Cardiac ventricle fibroblast (primary cell): Measurements from ENCODE around the genes RPS29, SOS2, L2HGDH and ABHD12B.

DNA sequence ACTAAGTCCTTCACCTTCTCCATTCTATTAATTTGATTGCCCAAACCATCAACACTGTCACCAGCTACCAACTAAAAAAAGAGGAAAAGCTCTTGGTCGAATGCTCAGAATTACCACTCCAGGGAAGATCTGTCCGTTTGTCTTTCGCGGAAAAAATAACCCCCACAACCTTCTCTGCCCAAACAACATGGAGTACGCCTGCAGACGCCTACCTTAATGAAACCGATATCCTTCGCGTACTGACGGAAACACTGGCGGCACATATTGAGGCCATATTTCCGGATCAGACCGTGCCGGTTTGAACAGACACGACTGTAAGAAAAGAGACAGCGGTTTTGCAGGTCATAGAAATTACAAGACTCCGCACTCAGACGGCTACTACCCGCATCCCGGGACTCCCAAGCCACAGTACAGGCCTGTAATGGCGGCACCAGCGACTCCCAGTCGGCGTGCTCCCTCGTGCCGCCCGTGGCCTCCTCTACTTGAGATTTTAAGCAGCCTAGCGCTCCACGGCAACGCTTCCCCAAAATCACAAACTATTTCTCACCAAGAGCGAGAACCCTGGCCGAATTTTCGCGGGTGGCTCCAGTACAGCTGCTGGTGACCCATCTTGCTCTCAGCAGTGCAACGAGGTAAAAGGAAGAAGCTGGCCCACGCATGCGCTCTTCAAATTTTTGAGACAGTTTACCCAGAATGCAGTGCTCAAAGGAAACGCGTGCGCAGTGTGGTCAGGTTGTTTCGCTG, at the start of gene RPS29:
Gene RPS29, minus strand, starts transcription at position 643 of the 744 bp plus-strand sequence.
- RAMPAGE, long total RNA: no peak

GRCh38 chr14:49621450-49622064, 958 bp downstream of the MGAT2 start:
- RAMPAGE, long total RNA: no peak

- RAMPAGE, long total RNA: no peak
Measured at GRCh38 chr14:49777576-49778266, 9.8 kb downstream of the KLHDC2 start.

GRCh38 chr14:49833283-49833729, 19.3 kb downstream of the NEMF start:
- RAMPAGE, long total RNA: no peak

- RAMPAGE, long total RNA: no peak
Measured at GRCh38 chr14:50010809-50011245, 105.5 kb downstream of the VCPKMT start.

DNA sequence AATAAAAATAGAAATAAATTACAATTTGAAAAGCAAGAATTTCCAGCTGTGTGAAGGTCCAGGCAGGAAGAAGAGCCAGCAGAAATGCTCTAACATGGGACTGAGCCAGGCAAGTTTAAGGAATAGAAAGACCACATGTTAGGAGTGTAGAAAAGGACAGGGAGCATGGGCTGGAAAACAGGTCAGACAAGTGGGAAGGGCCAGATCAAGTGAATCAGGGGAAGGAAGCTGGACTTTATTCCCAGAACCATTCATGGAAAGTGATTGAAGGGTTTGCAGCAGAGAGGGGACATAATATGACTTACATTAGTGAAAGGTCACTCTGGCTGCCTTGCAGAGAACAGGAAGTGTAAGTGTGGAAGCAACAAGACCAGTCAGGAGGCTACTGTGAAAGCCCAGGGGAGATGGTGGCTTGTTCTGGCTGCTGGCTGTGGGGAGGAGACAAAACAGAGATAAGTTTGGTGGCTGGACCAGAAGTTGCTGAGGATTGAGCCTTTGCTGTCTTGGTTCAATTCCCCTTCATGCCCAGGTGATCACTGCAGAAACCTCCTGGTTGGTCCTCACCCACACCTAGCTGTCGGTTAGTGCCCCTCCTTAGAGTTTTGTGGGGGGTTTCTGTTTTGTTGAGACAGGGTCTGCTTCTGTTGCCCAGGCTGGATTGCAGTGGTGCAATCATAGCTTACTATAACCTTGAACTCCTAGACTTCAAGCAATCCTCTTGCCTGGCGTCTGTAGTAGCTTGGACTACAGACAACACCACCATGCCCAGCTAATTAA, 69.0 kb downstream of the VCPKMT start:
- RAMPAGE, long total RNA: no peak

DNA sequence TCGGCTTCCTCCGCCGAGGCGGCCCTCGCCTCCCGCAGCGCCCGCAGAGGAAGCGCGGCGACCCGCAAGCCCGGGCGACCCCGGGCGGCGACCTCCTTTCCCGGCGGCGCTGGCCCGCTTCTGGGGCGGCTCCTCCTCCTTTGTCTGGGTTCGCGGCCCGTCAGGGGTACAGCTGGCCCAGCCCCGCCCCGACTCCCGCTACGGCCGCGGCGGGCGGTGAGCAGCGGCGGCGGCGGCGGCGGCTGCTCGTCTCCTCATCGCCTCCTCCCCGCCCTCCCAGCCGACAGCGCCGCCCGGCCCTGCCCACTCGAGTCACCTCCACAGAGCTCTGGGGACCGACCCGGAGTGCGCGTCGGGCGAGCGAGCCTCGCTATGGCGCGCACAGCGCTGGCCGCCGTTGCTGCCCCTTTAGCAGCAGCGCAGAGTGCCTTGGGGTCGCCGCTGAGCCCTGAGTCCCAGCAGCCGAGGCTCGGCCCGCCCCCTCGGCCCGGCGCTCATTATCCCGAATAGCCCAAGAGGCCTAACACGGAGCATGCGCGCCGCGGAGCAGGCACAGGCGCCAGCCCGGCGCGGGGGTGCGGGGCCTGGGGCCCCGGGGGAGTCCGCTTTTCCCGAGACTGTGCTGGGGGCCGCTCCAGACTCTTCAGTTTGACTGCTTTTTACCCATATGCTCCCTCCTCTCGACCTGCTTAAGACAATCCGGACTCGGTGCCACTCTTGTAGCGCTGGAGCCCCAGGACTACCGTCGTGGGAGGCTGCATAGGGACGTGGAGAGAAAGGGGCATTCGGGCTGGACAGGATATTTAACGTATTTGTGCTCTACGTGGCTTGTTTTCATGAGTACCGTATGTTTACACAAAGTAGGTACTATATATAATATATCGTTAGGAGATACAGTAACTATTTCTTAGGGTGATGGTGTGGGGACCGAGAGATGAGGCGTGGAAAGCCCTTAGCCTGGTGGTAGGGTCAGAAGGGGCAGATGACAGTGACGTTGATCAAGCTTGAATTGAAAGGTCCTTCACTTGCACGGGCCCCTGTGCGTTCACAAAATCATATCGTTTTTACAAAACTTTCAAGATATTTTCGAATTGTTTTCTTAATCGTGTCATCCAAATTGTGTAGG, at the start of gene SOS2:
Gene SOS2, minus strand, starts transcription at position 122 of the 1,126 bp plus-strand sequence.
- RAMPAGE, long total RNA: no peak

DNA sequence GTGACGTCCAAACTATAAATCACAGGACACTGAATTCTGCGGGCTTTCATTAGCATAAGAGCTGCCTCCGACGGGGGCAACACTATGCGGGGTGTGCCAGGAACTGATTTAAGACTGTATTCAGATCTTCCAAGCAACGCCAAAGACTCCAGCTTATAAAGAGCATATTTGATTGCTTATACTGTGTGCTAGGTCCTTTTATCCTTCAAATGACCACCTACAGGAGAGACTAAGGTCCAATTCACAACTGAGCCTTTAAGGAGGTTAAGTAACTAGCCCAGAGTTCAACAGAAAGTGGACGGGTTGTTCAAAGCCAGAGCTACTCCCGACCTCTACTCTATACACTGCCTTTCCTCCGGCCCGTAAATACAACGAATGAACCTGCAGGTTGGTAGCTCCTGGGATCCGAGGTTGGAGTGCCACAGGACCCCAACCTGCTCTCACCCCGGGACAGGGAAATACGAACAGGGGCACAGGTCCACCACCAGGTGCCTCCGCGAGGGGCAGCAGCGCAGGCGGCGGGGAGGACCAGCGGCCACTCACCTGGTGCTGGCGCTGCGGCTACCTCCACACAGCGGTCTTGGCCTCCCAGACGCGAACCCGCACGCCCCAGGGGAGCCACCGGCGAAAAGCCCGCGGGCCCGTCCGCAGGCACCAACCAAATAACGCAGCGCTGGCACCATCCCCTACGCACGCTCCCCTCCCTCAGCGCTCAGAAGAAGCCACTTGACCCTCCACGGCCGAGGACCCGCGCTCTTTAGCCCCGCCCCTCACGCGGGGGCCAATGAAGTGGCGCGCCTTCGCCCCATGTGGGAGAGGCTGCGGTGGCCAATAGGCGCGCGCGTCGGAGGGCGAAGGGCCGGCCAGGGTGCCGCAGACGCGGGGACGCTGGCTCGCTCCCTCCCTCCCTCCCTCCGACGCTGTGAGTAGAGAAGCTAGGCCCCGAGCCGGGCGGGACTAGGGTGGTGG, at the start of gene L2HGDH:
Gene L2HGDH, minus strand, starts transcription at position 762 of the 969 bp plus-strand sequence.
- RAMPAGE, long total RNA: no peak

DNA sequence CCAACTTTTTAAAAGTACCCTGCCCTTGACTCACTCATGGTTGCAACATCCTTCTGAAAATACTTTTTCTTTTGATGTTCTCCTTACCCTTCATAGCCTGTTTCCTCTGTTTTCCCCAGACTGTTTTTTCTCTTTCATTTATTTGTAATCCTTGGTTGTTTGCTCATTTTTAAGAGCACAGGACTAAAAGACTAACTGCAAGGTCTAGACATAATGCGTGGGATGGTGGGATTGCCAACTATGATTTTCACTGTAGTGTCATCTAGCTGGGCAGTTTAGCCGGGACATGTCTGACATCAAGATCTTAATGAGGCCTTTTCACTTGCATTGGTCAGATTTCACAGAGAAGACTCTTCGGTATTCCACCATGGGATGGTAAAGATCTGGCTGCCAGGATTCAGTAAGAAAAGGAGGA, 21.3 kb upstream of the CDKL1 start:
- RAMPAGE, long total RNA: no peak

DNA sequence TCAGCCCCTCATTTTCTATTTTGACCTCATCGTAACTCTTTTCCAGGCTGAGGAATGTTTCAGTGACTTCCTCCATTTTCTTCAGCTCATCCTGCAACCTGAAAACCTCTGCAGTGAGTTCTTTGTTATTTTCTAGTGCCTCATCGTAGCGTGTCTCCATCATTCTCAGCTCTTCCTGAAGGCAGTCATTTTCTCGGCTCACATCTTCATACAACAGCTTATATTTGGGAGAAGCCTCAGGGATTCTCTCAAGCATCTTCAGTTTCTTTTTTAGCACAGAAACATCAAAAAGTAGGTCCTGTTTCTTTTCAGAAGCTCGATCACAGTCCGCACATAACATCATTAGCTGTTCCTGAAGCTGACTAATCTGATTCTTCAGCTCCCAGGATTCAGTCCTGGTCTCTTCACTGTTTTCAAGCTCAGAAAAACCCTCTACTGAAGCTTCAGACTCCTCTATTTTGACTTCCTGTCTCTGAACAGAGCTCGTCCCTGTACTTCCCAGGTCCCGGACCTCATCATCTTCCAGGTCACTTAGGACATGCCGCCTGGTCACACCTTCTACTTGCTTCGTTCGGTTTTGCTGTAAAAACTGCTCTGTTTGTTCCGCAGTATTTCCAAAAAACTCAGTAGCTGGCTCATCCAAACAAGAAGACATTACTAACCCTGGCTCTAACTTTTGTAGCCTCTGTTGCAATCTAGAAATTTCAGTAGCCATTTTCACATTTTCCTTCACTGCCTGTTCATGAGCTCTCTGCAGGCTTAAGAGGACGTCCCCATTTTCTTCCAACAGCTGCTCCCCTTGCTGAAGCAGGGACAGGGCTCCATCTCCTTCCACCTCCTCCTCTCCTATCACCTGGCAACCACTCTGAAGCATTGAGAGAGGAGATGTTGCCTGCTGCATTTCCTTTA, 73.6 kb downstream of the NIN start:
- RAMPAGE, long total RNA: no peak

DNA sequence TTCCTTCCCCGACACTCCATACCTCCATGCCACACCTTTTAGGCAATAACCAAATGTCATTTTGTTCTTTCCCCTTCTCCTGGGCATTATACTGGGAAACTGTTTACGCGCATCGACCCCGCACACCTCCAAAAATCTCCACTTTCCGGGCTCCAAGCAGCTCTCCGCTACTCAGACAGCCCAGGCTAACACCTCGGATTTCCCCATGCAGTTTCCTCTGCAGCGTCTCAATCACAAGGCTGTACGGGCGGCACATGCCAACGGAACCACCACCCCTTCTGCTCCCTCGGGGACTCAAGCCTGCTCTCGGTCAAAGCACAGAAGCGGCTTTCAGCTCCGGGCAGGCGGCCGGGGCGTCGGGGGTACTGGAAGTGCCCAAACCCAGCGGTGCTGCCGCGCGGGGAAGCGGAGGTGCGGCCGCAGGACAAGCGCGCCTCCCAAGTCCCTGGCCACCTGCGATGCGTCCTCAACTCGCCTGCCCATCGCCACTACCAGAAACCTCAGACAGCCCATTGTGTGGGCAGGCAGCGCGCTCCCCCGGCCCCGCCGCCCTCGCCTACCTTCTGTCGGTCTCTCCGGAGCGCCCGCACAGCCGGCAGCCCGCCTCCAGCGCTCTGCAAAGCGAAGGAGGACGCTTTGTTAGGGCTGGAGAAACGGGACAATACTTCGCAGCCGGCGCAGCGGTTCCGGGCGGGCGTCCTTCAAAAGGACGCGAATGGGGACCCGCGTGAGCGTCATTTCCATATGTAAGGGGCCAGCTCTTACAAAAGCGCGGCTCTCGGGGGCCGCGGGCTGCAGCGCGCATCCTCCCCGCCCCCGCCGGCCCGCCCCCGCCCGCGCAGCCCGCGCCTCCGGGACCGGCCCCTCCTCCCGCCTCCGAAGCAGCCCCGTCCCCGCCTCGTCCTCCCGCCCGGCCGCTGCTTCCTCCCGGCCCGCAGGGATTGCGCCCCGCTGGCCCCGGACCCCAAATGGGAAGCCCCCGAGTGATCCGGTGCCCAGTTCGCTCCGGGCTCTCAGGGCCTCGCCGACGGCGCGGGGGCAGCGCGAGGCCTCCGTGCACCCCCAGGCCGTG, 722 bp downstream of the NIN start:
- RAMPAGE, long total RNA: no peak

- RAMPAGE, long total RNA: no peak
Measured at GRCh38 chr14:50871861-50872308, at the start of gene ABHD12B. ABHD12B (plus strand) TSS chr14:50872053.

- RAMPAGE, long total RNA: no peak
Measured at GRCh38 chr14:50896524-50896888, 24.7 kb downstream of the ABHD12B start.

DNA sequence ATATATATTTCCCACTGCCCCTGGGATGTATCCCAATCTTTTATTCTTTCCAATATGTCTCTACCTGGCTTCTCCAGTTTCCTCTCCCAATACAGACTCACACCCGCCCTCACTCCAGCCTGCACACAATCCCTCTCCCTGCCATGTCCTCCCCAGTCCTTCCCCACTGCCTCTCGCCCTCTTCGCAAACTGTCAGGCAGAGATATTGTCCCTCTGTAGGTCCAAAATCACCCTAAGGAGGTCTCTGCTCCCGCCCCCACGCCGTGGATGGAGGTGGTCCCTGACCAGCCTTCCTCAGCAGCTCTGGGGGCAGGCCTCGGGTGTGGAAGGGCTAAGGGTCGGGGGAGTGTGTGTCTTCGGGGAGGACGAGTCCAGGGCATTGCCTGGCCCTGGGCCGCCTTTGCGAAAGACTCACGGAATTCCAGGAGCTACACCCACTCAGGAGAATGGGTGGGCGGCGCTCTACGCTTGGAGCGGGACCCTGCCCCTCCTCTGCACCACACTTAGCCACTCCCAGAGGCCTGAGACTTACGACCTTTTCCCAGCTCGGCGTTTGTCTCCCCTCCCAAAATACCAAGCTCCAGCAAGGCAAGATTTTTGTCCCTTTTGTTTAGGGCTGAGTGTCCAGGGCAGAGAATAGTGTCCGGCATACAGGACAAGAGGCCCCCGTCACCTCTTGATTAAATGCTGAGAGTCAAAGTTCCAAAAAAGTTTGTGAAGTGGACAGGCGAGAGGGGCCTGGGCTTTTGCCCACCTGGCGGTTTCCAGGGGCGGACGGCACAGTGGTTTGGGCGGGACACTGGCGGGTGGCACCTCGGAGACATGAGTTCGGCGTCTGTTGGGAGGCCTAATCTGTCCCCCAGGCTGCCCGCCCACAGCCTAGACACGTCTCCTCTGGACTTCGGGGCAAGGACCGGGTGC, 884 bp downstream of the PYGL start:
- RAMPAGE, long total RNA: no peak

- RAMPAGE, long total RNA: no peak
Measured at GRCh38 chr14:51004458-51004893, 60.2 kb upstream of the PYGL start.

GRCh38 chr14:51029301-51029571, 65.7 kb downstream of the TRIM9 start:
- RAMPAGE, long total RNA: no peak

DNA sequence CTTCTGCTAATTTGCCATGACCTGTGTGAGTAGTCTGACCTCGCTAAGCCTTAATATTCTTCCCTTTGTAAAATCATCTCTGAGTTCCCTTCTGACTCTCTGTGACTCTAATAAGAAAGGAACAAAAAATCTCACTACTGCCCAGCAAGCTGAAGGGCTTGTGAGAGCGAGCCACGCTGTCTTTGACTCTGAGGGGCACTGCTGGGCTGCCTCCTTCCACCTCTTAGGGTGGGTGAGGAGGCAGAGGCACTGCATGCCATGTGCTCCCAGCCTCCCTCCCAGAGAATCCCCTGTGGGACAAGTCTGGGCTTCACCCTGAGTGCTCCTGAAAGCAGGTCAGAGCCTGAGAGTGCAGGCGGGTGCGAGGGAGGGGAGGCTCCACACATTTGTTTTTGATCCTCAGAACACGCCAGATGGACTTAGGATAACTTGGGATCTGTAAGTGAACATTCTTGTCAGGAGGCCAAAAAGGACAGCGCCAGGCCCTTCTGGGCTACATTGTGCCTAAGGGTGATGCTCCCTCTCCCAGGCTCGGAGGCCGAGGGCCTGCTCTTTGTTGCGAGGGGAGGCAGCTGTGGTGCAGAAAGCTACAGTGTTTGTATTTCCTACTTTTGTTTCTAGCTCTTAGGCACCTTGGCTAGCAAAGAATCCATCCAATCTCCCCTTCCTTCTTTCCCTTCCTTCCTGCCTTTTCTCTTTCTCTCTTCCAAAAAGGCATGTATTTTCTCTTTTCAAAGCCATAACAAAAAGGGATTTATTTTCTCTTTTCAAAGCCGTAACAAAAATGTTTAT, 155.4 kb downstream of the TMX1 start:
- RAMPAGE, long total RNA: no peak

DNA sequence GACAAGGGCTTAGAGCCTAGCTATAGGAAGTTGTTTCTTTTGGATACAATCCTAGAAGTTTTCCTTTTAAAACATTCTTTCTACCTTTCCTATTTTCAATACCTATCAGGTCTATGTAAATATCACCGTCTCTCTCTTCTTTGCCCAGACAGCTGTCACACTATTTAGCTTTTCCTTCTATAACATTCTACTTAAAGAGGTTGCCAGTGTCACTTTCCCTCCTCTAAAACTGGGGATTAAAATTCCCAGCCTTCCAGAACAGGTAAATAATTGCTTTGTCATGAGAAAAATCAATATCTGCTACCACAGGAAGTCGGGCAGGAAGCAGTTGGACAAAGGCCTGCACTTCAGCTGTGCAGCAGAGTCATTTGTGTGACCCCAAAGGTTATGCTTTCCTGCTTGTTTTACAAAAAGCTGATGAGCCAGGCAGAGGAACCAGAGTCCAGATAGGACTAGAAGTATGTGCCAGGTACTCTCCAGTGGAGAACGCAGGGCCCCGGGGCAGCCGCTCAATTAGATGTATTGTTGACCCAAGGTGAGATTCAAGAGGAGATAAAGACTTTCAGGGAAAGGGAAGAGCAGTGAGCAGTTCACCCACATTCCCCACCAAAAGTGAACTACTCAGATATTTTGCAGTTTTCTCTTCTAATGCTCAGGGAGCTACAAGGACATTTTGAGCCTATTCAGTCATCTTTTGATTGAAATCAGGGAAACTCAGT, 117.1 kb upstream of the FRMD6 start:
- RAMPAGE, long total RNA: no peak

- RAMPAGE, long total RNA: no peak
Measured at GRCh38 chr14:51547242-51547765, 104.4 kb upstream of the FRMD6 start.

- RAMPAGE, long total RNA: no peak
Measured at GRCh38 chr14:51920475-51920908, 60.1 kb downstream of the GNG2 start.